Measurements from ENCODE around the genes PAX4 and RBM28.

DNA sequence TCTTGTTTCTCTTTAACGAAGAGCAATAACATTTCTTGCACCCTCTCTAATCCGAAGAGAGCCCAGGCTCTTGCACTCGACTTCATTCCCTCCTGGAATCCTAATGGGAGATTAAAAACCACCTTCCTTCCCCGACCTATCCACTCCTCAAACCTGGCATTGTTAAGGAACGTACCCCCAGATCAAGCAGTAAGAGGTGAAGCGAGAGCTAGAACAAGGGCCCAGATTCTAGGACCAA is 837 bp downstream of the WASL start:
- PRO-cap: no peak
- RAMPAGE, long total RNA, 3 experiments: no peak in any of the 3 experiments

DNA sequence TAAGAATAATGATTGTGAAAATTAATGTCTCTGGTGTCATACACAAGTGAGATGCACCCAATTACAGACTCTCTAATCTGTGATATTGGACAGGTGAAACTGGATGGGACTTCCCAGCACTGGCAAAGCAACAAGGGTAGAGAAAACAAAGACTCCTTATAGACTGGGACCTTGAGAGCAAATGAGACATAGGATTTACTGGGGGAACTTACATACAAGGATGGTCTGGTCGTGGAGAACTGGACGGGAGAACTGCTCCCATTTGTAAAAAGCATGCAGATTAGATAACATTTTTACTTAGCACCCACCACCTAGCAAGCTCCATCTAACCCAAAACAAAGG is 5.5 kb downstream of the SPAM1 start:
- PRO-cap: no peak
- RAMPAGE, long total RNA, 3 experiments: no peak in any of the 3 experiments

GRCh38 chr7:124032303-124032747 is 542 bp downstream of the TMEM229A start:
- PRO-cap: no peak
- RAMPAGE, long total RNA, 3 experiments: no peak in any of the 3 experiments

GRCh38 chr7:125181771-125182245 is 252.2 kb upstream of the POT1 start:
- PRO-cap: no peak
- RAMPAGE, long total RNA, 3 experiments: no peak in any of the 3 experiments

GRCh38 chr7:127112153-127112474 is 140.6 kb downstream of the GRM8 start:
- PRO-cap: no peak
- RAMPAGE, long total RNA, 3 experiments: no peak in any of the 3 experiments

- PRO-cap: no peak
- RAMPAGE, long total RNA, 3 experiments: no peak in any of the 3 experiments
Measured at GRCh38 chr7:127227730-127228202, 25.0 kb downstream of the GRM8 start.

DNA sequence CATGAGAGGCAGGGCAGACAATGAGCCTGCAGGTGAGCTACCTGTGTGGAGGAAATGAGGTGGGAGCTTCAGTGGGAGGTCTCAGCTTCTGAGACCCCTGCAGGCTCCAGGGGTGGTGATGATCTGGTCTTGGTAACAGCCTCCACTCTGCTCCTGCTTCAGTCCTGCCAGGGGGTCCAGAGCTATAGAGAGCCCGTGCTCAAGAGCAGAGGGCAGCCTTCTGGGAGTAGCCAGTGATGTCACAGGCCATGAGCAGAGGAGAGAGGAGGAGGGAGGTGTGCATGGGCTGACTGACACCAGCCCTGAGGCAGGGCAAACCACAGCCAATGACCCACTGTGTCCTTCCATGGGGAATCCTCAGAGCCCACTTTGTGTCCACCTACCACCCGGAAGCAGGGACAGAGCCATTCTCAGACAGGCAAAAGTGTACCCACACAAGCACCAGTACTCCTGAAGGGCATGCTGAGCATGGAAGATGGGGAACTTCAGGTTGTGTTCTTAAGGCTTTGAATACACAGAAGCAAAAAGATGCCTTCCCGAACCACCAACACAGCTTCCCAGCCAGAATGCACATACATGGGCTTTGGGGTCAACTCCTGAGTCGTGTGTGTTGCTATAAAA is at the start of gene PAX4:
PAX4 (minus strand) TSS at position 222 of the 621 bp plus-strand sequence.
- PRO-cap: no peak
- RAMPAGE, long total RNA, 3 experiments: no peak in any of the 3 experiments

- PRO-cap: no peak
- RAMPAGE, long total RNA, 3 experiments: no peak in any of the 3 experiments
Measured at GRCh38 chr7:127619451-127620698, 1.9 kb upstream of the PAX4 start.

DNA sequence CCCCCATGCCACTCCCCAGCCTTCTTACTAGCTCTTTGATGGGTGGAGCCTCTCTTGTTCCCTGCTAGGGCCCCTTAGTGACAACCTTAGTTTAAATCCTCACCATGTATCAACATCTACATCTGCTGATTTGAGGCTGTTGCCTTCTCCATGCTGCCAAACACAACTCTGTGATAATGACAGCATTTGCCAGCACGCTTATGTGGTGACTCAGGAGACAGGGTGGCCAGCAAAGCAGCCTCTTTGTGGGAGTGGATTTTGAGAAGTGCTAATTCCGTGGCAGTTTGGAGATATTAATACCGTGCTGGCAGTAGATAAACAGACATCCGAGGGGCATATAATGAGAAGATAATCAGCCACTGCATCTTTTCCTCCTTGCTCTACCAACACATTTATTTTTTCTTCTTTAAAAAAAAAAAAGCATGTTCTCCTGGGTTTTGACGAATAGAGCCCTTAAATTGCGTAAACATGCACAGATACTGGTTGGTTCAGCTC is 145.3 kb downstream of the LRRC4 start:
- PRO-cap: no peak
- RAMPAGE, long total RNA, 3 experiments: no peak in any of the 3 experiments

GRCh38 chr7:127972754-127973488 is 58.3 kb downstream of the LRRC4 start:
- PRO-cap: no peak
- RAMPAGE, long total RNA, 3 experiments: no peak in any of the 3 experiments

DNA sequence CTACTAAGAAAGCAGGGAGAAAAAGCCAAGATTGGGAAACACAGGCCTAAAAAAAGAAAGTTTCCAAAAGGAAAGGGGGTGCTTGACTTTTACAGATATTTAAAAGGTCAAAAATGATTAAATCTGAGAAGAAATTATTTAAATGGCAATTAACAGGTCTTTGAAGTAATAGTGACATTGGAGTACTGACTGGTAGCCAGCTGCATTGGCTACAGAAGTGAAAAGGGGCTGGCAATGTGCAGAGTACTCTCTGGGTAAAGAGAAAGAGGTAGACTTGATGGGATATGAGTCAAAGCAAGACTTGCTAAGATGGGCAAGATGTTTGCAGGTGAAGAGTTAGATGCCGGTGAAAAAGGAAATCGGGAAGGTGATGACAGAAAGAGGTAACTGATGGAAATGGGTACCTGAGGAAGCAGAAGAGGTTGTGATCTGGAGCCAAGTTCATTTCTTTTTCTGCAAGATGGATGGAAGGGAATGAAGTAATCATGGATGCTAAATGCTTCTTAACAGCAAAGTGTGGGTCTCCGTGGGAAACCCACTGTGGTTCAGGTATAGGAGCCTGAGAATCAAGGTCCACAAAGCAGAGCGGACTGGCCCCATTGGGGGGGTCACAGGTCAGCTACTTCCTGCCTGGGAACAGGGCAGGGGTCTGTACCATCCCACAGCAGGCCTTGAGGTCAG is 33.7 kb upstream of the LRRC4 start:
- PRO-cap: no peak
- RAMPAGE, long total RNA, 3 experiments: no peak in any of the 3 experiments

DNA sequence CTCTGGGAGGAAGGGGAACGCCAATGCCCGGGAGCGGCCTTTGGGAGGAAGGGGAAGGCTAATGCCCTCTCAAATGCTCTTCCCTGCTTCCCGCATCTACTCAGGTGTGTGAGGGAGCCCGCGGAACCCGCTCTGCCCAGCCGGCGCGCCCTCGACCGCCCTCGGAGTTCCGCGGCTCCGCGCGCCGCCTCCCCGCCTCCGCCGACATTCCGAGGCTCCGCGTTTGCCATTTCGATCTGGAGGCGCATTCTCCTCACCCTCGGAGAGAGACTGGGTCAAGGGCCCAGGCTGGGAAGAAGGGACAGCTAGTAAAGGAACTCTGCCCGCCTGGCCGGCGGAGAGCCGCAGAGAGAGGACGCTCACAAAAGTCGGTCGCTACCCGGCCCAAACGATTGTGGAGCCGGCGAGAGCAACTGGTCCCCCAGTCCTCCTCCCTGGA is 74.6 kb upstream of the LEP start:
- PRO-cap: no peak
- RAMPAGE, long total RNA, 3 experiments: no peak in any of the 3 experiments

- PRO-cap: no peak
- RAMPAGE, long total RNA, 3 experiments: no peak in any of the 3 experiments
Measured at GRCh38 chr7:128339121-128339499, 4.6 kb downstream of the RBM28 start.

- PRO-cap: unidirectional peak, minus-strand start at chr7:128343897
- RAMPAGE, long total RNA, 3 experiments: start-site peak on the minus strand in 3 of 3 experiments, at chr7:128343813-128343898 at its widest, 384 to 520 reads per replicate
Measured at GRCh38 chr7:128343056-128344086, at the start of gene RBM28. Gene RBM28, minus strand, starts transcription at chr7:128343908.

- PRO-cap: bidirectional peak, plus-strand start at chr7:128410378, minus-strand start at chr7:128410334
- RAMPAGE, long total RNA, 3 experiments: no peak in any of the 3 experiments
Measured at GRCh38 chr7:128410178-128410834, 524 bp upstream of the IMPDH1 start.

DNA sequence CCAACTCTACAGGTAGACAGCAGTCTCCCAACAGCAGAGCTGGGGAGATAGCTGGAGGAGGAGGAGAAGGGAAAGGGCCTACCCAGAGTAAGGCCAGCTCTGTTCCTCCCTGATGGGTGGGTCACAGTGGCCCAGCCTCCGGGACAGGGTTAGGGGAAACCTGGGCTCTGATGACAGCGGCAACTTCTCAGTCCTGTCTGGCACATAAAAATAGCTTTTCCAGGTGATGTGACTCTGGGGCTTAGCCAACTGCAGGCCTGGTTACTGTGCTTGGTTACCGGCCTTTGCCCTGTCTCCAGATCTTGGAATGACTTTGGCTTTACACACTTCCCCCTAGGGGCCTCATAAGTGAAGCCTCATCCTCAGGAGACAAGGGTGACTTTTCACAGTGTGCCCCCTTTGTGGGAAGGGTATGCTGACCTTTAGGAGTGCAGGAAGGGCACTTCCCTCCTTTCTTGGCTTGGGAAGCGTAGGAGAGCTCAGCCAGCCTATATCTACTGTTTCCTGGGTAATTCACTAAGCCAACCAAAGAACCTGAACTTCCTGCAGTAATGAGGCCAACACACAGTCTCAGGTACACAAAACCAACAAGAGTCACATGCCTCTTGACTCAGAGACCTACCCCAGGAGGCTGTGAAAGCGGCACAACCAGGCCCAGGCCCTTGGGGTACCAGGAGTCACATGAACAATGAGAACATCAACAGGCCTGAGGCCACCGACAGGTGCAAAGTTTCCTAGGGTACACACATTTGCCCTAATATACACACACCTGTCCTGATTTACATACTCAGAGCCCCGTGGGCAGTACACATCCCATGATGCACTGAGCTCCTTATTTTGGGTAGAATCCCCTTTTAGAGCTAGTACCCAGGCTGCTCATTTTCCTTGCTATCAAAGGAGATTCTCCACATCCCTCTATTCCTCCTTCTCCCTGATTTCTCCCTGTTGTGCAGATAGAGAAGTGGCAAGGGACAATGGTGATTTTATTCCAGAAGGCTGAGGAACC is 11.6 kb upstream of the HILPDA start:
- PRO-cap: no peak
- RAMPAGE, long total RNA, 3 experiments: no peak in any of the 3 experiments

DNA sequence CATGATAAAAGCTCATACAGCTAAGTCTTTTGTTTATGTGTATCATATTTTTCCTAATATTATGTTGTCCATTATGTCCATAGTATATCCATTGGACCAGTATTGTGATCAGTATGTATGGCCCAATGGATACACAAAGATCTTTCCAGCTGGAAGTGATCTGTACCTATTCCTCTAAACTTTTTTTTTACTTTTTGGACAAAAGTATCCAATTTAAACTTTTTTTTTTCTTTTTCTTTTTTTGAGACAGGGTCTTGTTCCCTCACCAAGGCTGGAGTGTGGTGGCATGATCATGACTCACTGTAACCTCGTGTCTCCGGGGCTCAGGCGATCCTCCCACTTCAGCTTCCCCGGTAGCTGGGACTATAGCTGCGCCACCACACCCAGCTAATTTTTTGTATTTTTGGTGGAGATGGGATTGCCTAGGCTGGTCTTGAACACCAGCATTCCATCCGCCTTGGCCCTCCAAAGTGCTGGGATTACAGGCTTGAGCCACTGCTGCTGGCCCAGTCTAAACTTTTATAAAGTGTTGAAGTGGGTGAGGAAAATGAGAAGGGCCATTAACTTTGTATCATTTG is 4.2 kb downstream of the CALU start:
- PRO-cap: no peak
- RAMPAGE, long total RNA, 3 experiments: no peak in any of the 3 experiments

- PRO-cap: no peak
- RAMPAGE, long total RNA, 3 experiments: no peak in any of the 3 experiments
Measured at GRCh38 chr7:128754110-128754821, 15.1 kb downstream of the CALU start.

DNA sequence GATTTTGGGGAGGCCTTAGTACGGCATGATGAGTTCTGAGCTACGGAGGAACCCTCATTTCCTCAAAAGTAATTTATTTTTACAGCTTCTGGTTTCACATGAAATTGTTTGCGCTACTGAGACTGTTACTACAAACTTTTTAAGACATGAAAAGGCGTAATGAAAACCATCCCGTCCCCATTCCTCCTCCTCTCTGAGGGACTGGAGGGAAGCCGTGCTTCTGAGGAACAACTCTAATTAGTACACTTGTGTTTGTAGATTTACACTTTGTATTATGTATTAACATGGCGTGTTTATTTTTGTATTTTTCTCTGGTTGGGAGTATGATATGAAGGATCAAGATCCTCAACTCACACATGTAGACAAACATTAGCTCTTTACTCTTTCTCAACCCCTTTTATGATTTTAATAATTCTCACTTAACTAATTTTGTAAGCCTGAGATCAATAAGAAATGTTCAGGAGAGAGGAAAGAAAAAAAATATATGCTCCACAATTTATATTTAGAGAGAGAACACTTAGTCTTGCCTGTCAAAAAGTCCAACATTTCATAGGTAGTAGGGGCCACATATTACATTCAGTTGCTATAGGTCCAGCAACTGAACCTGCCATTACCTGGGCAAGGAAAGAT is 6.3 kb downstream of the OPN1SW start:
- PRO-cap: no peak
- RAMPAGE, long total RNA, 3 experiments: no peak in any of the 3 experiments

- PRO-cap: no peak
- RAMPAGE, long total RNA, 3 experiments: no peak in any of the 3 experiments
Measured at GRCh38 chr7:128773508-128773933, 2.1 kb downstream of the OPN1SW start.

Measured in subcutaneous adipose tissue (tissue), 3 donors.